ENCODE data around the genes CRHR2 and NEUROD6.

DNA sequence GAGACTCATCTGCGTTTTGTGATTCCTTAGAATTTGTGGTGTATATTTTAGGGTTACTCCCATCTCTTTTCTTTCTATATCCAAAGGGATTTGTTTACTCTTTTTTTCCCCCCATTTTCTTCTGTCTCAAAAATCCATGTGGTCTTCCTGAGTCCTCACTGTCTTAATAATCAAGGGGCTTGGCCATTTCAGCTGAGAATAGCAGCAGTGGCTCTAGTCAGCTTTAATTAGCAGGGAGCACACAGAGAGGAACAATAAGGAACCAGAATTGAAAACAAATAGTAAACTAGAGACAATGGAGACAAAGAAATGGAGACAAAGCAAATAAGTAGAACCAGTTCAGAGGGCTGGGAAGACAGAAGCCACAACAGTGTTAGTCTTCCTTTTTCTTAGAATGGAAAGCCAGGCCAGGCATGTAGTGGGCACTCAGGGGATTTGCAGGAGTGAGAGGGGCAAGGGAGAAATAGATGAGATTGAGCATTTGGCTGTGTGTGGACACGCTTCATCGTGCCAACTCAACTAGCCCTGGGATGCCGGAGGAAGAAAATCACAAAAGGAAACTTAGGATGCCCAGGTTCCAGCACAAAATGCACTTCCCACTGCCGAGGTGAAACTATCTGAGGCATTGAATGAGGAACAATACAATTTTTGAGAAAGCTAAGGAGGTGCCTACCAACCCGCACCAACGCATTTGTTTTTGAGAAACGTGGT is 94.0 kb downstream of the CHN2 start:
- RRBS, 2 experiments = no CpG with 5 or more reads among the region's 8 CpGs
CAGE:
- cytosol, long polyA minus RNA = no peak
- cytosol, long polyA plus RNA = no peak
- long polyA plus RNA = no peak
- nucleus, long polyA minus RNA = no peak
- nucleus, long polyA plus RNA = no peak

DNA sequence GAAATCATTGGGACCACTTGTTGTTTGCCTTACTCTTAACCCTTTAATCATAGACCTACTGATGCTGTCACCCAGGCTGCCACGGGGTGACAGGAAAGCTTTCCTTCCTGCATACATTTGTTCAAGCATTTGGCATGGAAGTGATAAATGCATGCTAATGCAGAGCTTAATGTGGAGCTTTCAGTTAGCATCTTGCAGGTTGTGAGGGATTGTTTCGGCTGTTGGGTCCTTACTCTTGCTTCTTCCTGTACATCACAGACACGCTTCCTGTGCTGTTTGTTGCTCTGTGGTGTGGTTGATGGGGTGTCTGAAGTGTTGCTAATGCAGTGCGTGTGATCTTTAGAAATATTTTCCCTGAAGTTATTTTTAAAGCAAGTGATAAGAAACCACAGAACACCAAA is 143.0 kb downstream of the CHN2 start:
- RRBS, 2 experiments = no CpG with 5 or more reads among the region's 4 CpGs
CAGE:
- cytosol, long polyA minus RNA = no peak
- cytosol, long polyA plus RNA = no peak
- long polyA plus RNA = no peak
- nucleus, long polyA minus RNA = no peak
- nucleus, long polyA plus RNA = no peak

- RRBS, 2 experiments = no CpG with 5 or more reads among the region's 4 CpGs
CAGE:
- cytosol, long polyA minus RNA = no peak
- cytosol, long polyA plus RNA = no peak
- long polyA plus RNA = no peak
- nucleus, long polyA minus RNA = no peak
- nucleus, long polyA plus RNA = no peak
Observed at GRCh38 chr7:29463579-29464344, 99.9 kb upstream of the PRR15 start.

DNA sequence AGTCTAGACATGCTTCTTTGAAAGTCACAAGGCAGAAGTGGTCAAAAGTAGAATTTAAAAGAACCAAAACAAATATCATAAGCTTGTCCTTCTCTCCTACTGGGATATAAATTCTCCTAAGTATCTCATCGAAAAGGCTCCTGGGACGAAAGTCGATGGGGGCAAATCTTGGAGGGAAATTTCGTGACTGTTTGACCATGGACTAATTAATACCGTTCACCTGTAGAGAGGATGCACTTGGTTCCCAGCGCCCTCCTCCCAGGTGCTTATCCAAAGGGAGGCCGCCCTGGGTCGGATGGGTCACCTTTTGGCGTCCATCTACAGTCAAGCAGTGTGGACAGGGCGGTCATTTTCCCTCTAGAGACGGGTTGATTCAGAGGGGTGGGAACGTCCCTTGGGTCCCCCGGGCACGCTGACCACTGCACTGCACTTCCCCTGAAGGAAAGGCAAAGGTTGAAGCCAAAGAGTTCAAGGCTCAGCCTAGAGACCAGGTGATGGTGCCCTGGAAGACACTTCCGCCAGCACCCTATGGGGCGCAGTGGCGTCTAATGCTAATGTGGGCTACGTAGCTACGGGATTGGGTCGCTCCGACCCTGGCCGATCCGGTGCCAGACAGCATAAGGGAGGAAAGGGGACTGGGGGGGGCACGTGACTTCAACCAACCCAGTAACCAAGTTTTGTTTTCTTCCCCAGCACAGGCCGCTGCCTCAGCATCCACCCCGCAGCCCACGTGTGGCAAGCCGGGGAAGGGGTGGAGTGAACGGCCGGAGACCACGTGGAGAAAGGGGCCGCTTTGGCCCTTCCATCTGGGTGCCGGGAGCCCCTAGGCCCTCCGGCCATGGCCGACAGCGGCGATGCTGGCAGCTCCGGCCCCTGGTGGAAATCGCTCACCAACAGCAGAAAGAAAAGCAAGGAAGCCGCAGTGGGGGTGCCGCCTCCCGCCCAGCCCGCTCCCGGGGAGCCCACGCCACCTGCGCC is 2.1 kb downstream of the PRR15 start:
- RRBS, 2 experiments = 96 to 100% methylated on average over 4 of the region's 46 CpGs
CAGE:
- cytosol, long polyA minus RNA = no peak
- cytosol, long polyA plus RNA = no peak
- long polyA plus RNA = no peak
- nucleus, long polyA minus RNA = no peak
- nucleus, long polyA plus RNA = no peak

DNA sequence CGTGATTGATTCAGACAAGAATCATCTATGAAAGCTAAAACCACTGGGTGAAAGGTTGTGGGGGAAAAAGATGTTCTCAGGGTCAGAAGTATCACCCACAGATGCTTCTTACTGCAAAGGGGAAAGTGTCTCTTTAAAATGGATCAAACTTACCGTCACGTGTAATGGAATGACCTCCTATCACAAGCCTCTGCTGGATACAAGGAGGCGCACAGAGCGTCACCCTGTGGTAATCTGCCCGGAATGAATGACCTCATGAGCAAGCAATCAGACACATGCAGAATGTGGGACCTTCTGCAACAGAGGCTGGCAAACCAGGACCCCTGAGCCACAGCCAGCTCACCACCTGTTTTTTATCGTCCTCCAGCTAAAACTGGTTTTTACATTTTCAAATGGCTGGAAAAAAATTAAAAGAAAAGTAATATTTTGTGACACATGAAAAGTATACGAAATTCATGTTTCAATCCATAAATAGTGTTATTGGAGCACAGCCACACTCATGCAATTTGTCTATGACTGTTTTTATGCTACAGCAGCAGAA is 33.1 kb downstream of the WIPF3 start:
- RRBS, 2 experiments = no CpG with 5 or more reads among the region's 8 CpGs
CAGE:
- cytosol, long polyA minus RNA = no peak
- cytosol, long polyA plus RNA = no peak
- long polyA plus RNA = no peak
- nucleus, long polyA minus RNA = no peak
- nucleus, long polyA plus RNA = no peak

GRCh38 chr7:30143782-30144181 is 9.0 kb downstream of the MTURN start:
- RRBS, 2 experiments = no CpG with 5 or more reads among the region's 1 CpG
CAGE:
- cytosol, long polyA minus RNA = no peak
- cytosol, long polyA plus RNA = no peak
- long polyA plus RNA = no peak
- nucleus, long polyA minus RNA = start-site peak on the plus strand at chr7:30144020-30144318, 11 reads
- nucleus, long polyA plus RNA = no peak

GRCh38 chr7:30156910-30157628 is 22.3 kb downstream of the MTURN start:
- RRBS, 2 experiments = no CpG with 5 or more reads among the region's 11 CpGs
CAGE:
- cytosol, long polyA minus RNA = no peak
- cytosol, long polyA plus RNA = no peak
- long polyA plus RNA = no peak
- nucleus, long polyA minus RNA = no peak
- nucleus, long polyA plus RNA = no peak

GRCh38 chr7:30253085-30253702 is 31.2 kb upstream of the ZNRF2 start:
- RRBS, 2 experiments = no CpG with 5 or more reads among the region's 3 CpGs
CAGE:
- cytosol, long polyA minus RNA = no peak
- cytosol, long polyA plus RNA = no peak
- long polyA plus RNA = no peak
- nucleus, long polyA minus RNA = no peak
- nucleus, long polyA plus RNA = no peak

- RRBS, 2 experiments = no CpG with 5 or more reads among the region's 4 CpGs
CAGE:
- cytosol, long polyA minus RNA = no peak
- cytosol, long polyA plus RNA = no peak
- long polyA plus RNA = no peak
- nucleus, long polyA minus RNA = no peak
- nucleus, long polyA plus RNA = no peak
Observed at GRCh38 chr7:30290189-30290872, 5.9 kb downstream of the ZNRF2 start.

GRCh38 chr7:30321239-30321510 is 36.8 kb downstream of the ZNRF2 start:
- RRBS, 2 experiments = no CpG with 5 or more reads among the region's 3 CpGs
CAGE:
- cytosol, long polyA minus RNA = no peak
- cytosol, long polyA plus RNA = no peak
- long polyA plus RNA = no peak
- nucleus, long polyA minus RNA = no peak
- nucleus, long polyA plus RNA = no peak

GRCh38 chr7:30430298-30430776 is 48.2 kb downstream of the NOD1 start:
- RRBS, 2 experiments = no CpG with 5 or more reads among the region's 7 CpGs
CAGE:
- cytosol, long polyA minus RNA = no peak
- cytosol, long polyA plus RNA = no peak
- long polyA plus RNA = no peak
- nucleus, long polyA minus RNA = no peak
- nucleus, long polyA plus RNA = no peak

GRCh38 chr7:30642031-30643216 is 39.8 kb downstream of the CRHR2 start:
- RRBS, 2 experiments = no CpG with 5 or more reads among the region's 42 CpGs
CAGE:
- cytosol, long polyA minus RNA = no peak
- cytosol, long polyA plus RNA = no peak
- long polyA plus RNA = no peak
- nucleus, long polyA minus RNA = no peak
- nucleus, long polyA plus RNA = no peak

DNA sequence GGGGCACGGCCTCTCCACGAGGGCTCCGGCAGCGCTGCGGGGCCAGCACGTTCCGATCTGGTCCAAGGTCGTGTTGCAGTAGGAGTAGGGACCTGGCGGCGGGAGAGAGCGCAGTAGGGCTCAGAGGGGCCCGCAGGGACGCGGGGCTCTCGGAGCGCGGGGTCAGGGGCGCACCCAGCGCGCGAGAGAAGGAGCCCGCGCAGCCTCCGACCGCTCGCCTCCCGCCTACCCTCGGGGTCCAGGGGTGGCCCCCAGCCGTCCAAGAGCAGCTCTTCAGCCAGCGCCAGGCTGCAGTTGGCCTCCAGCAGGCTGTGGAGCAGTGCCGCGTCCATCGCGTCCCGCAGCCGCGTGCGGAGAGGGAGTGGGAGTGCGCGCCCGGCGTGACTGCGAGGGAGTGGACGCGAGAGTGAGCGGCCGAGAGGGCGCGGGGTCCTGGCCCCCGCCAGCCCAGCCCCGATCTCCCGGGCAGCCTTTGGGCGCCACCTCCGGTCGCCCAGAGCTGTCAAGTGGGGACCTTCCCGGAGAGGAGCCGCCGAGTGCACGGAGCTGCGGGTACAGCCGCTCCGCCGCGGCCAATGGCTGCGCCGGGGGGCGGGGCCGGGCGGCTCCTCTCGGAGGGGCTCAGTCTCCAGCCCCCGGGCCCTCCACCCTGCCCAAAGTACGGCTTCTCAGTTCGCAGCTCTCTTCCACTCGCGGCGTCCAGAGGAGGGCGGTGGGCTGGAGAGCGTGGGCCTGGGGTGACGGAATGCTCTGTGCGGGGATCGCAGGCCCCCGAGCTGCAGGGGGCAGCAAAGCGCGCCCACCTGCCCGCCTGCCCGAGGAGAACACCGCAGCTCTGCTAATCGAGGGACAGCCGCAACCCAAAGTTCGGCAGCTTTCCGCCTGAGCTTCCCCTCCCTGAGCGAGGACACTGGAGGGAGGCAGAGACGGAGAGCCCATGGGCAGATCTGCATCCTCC is at the start of gene CRHR2:
Gene CRHR2, minus strand, starts transcription at position 508 of the 958 bp plus-strand sequence.
- RRBS, 2 experiments = 37 to 43% methylated on average over 25 of the region's 93 CpGs
CAGE:
- cytosol, long polyA minus RNA = no peak
- cytosol, long polyA plus RNA = no peak
- long polyA plus RNA = no peak
- nucleus, long polyA minus RNA = no peak
- nucleus, long polyA plus RNA = no peak

GRCh38 chr7:30896006-30896448 is 15.6 kb upstream of the AQP1 start:
- RRBS, 2 experiments = no CpG with 5 or more reads among the region's 10 CpGs
CAGE:
- cytosol, long polyA minus RNA = no peak
- cytosol, long polyA plus RNA = no peak
- long polyA plus RNA = no peak
- nucleus, long polyA minus RNA = no peak
- nucleus, long polyA plus RNA = no peak

GRCh38 chr7:30898600-30898949 is 13.1 kb upstream of the AQP1 start:
- RRBS, 2 experiments = no CpG with 5 or more reads among the region's 4 CpGs
CAGE:
- cytosol, long polyA minus RNA = no peak
- cytosol, long polyA plus RNA = no peak
- long polyA plus RNA = no peak
- nucleus, long polyA minus RNA = no peak
- nucleus, long polyA plus RNA = no peak

- RRBS, 2 experiments = no CpG with 5 or more reads among the region's 15 CpGs
CAGE:
- cytosol, long polyA minus RNA = no peak
- cytosol, long polyA plus RNA = no peak
- long polyA plus RNA = no peak
- nucleus, long polyA minus RNA = no peak
- nucleus, long polyA plus RNA = no peak
Observed at GRCh38 chr7:30907597-30908435, 3.8 kb upstream of the AQP1 start.

DNA sequence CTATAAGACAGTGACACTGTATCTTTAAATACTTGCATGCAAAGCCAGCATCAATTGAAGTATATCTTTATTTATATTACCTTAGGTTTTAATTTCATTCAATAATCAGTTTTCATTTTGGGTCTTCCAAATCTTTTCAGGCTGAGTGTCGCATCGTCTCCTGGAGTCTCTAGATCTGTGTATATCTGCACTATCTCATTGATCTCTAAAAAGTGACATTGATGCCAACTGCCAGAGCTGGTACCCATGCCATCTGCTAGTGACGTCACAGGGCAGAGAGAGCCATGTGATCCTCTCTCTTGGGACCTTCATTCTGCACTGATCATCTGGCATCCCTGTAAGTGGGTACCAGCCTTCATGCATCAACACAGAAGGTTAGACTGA is at the start of gene NEUROD6:
Gene NEUROD6, minus strand, starts transcription at position 214 of the 384 bp plus-strand sequence.
- RRBS, 2 experiments = no CpG with 5 or more reads among the region's 3 CpGs
CAGE:
- cytosol, long polyA minus RNA = no peak
- cytosol, long polyA plus RNA = no peak
- long polyA plus RNA = no peak
- nucleus, long polyA minus RNA = no peak
- nucleus, long polyA plus RNA = no peak

DNA sequence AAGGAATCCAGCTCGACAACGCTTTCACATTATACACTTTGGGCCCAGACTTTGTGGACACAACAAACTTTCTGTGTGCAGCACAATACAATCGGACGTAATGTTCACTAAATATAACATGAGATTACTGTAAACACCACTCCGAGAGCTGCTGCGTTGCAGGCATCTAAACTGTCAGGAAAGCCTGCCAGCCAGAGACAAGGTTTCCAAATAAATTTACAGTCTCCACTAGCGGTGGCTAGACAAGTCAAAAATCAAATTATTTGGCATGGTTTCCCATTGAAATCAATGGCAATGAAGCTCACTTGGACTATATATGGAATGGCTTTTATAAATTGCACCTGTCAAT is 1.4 kb downstream of the PDE1C start:
- RRBS, 2 experiments = no CpG with 5 or more reads among the region's 7 CpGs
CAGE:
- cytosol, long polyA minus RNA = no peak
- cytosol, long polyA plus RNA = no peak
- long polyA plus RNA = no peak
- nucleus, long polyA minus RNA = no peak
- nucleus, long polyA plus RNA = no peak

- RRBS, 2 experiments = no CpG with 5 or more reads among the region's 6 CpGs
CAGE:
- cytosol, long polyA minus RNA = no peak
- cytosol, long polyA plus RNA = no peak
- long polyA plus RNA = no peak
- nucleus, long polyA minus RNA = no peak
- nucleus, long polyA plus RNA = no peak
Observed at GRCh38 chr7:32163004-32163531, 92.9 kb upstream of the PDE1C start.

DNA sequence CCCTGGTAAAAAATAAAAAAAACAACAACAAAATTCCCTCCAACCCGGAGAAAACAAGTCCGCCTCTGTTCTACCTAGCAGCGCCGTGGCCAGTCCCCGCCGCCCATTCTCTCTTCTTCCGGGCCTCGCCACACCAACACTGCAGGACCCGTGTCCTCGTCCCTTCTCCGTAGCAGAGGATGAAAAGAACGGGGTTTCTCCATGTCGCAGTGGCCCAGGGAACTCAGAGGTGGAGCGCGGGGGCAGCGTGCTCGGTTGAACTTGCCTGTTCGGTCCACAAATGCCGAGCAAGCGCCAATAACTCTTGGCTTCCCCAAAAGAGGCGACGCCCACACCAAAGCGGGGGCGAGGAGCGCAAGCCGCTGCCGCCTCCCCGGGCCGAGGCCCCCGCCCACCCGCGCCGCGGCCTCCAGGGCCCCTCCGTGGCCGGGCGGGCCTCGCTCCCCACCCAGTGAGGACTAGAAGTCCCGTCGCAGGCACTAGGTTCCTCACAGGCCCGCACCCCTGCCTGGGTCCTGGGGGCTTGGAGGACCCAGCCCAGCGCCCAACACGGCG is 14.9 kb upstream of the FKBP9 start:
- RRBS, 2 experiments = 2% methylated on average over 14 of the region's 44 CpGs
CAGE:
- cytosol, long polyA minus RNA = no peak
- cytosol, long polyA plus RNA = no peak
- long polyA plus RNA = no peak
- nucleus, long polyA minus RNA = no peak
- nucleus, long polyA plus RNA = no peak